Measurements from ENCODE around the genes HOXC11 and HOXC4.

- PRO-cap, result no peak
These were observed 3.9 kb downstream of the PCBP2 start for GRCh38 chr12:53455748-53456278.

DNA sequence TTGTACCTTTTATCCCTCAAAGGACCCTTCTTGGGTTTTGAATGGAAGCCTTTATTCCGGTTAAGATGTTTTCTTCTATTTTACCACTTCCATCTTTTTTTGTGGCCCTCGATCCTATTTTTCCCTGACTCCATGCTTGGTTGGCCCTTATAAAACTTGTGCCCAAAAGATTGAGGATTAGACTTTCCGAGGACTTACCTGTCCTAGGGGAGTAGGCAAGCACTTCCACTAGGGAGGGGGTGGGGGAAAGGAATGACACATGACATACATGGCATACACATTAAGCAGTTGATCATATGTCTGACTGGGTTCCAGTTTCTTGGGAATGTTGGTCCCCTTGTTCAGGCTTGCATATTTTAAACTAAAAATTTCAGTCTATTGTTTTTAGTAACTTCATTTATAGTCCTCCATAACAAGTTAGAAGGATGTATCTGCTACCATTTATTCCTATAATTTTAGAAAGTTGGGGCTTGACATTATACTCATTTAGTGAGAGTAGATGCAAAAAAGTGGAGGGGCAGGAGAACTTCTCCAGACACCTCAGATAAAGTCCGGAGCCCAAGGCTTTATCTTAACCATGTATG, 19.3 kb downstream of the MAP3K12 start:
- PRO-cap, result no peak

- PRO-cap, result bidirectional peak, plus-strand start at chr12:53482486, minus-strand start at chr12:53482163
These were observed 16.8 kb downstream of the MAP3K12 start for GRCh38 chr12:53482122-53483221.

DNA sequence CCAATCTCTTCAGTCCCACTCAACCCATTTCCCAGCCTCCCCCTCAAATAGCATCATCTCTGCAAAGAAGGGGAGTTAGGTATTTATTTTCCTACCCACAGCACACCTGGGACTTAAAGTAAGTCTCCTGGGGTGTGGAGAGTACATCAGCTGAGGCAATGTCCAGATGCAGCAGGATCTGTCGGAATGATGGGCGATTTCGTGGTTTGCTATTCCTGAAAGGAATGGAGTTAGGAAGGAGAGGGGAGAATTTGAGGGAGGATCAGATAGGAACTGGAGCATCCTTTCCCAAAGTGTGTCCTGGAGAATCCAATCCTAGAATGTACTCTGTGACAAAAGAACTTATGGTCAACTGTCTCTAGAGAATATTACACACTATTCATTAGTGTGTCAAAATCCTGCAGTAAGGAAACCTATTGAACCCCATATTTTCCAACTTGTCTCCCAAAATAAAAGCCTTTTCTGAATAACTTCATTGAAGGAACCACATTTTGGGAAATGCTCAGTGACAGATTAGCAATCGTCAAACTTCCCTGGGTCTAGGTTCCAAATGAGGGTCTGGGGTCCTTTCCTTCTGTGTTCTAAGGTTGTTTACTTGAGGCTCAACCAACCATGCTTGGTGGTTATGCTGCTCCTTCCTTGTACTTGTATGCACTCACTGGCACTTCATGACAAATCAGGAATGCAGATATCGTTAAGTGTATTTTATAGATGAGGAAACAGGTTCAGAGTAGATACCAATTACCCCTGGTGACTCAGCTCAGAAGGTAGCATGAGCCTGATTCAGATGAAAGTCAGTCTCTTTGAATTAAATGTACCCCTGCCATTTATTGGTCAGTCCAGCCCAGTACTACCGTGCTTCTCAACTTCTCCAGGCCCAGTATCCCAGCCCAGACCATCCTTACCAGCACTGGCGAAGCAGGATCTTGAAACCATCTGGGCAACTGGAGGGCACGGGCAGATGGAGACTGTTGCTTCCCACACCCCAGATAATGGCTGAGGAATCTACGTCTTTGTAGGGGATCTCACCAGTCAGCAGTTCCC, 14.8 kb downstream of the MAP3K12 start:
- PRO-cap, result no peak

GRCh38 chr12:53505147-53505749, 2.0 kb downstream of the NPFF start:
- PRO-cap, result no peak

DNA sequence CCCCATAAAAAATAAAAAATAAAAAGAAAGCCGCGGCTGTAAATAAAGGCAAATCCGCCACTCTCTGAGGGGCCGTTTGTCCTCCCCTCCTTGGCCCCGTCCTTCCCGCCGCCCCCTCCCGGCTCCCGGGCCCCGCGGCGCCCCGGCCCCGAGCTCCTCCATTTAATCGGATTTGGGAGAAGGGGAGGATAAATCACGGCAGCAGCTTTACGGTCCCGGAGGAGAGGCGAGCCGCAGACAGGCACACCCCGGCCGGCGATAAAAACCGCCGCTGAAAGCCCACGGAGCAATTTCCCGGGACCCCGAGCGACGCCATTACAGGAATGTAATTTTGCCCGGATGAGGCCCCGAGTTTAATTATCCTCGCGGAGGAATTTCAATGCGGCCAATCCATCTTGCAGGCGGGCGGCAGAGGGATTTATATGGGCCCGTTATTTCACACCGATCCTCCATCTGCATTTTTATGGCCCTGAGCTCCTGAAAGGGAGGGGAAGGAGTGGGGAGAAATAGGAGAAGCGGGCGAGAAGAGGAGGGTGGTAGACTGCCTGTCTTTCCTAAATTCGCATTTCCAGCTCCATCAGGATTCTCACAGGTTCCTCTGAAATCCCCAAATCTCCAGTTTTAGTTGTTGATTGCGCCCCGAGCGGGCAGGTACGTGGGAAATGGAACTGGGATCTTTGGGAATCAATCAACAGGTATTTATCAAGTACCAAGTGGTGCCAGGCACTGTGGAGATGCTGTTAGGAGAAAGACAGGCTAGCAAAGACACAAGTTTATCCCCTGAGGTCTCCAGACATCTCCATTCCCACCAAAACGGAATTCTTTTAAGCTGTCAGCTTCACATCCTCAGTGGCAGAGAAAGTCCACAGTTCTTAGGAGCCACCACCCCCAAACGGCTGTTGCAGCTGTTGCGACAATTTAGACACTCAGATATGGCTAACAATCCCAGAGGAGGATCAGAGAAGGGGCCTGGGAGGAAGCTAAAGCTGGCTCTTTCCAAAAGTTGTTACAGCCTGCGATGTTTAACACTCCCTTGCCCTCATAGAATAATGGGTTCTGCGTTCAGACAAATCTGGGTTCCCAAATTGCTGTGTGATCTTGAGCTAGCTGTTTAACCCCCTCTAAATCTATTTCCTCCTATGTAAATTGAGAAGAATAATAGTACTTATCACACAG, 1.6 kb upstream of the ATP5MC2 start:
- PRO-cap, result bidirectional peak, plus-strand start at position 175 of the sequence, minus-strand start at position 164 of the sequence; bidirectional peak, plus-strand start at position 360 of the sequence, minus-strand start at position 327 of the sequence; bidirectional peak, plus-strand start at position 566 of the sequence, minus-strand start at position 479 of the sequence

DNA sequence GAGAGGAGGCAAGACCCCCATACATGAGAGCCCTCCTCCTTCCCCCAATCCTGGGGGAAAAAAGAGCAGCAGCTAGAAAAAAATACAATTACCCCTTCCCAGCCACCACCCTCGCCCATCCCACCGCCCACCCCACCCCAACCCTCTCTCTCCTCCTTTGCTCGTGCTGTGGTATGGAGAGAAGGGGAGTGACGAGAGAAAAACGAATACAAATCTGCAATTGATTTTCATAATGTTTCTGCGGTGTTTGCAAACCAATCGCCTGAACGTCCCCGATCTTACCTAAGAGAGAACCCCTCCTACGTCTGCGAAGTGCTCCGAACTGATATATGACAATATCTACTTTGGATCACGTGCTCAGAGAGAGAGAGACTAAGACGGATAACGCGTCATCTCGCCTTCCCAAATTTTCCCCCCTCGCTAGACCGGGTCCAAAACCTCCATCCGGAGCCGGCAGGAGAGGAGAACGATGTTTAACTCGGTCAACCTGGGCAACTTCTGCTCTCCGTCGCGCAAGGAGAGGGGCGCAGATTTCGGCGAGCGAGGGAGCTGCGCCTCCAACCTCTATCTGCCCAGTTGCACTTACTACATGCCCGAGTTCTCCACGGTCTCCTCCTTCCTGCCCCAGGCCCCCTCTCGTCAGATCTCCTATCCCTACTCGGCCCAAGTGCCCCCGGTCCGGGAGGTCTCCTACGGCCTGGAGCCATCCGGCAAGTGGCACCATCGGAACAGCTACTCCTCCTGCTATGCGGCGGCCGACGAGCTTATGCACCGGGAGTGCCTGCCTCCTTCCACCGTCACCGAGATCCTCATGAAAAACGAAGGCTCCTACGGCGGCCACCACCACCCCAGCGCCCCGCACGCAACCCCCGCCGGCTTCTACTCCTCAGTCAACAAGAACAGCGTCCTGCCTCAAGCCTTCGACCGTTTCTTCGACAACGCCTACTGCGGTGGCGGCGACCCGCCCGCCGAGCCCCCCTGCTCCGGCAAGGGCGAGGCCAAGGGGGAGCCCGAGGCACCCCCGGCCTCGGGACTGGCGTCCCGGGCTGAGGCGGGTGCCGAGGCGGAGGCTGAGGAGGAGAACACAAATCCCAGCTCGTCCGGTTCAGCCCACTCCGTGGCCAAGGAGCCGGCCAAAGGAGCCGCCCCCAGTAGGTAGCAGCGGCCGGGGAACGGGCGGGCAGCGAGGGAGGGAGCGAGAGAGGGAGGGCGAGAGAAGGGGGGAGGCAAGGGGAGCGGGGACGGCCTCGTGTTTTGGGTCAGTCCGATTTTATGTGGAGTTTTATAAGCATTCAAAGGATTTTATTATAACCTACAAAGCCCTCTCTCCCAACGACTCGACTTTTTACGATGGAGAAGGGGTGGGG, at the start of gene HOXC11:
Gene HOXC11 (plus strand): TSS at position 354 of the 1,367 bp plus-strand sequence.
- PRO-cap, result no peak

- PRO-cap, result no peak
These were observed 5.8 kb upstream of the HOXC9 start for GRCh38 chr12:53993909-53994715.

GRCh38 chr12:53999359-53999920, 521 bp upstream of the HOXC9 start:
- PRO-cap, result no peak

GRCh38 chr12:54003029-54003443, 3.1 kb downstream of the HOXC9 start:
- PRO-cap, result no peak

GRCh38 chr12:54026053-54026423, 2.2 kb upstream of the HOXC6 start:
- PRO-cap, result no peak

- PRO-cap, result no peak
These were observed 1.7 kb upstream of the HOXC5 start for GRCh38 chr12:54030876-54031878.

GRCh38 chr12:54038743-54039462, 6.1 kb downstream of the HOXC5 start:
- PRO-cap, result no peak

- PRO-cap, result no peak
These were observed at the start of gene HOXC4 for GRCh38 chr12:54053568-54054388. Gene HOXC4 (plus strand): TSS chr12:54053835.

GRCh38 chr12:54187026-54187856, 1.5 kb downstream of the SMUG1 start:
- PRO-cap, result no peak

- PRO-cap, result no peak
These were observed 31.4 kb upstream of the SMUG1 start for GRCh38 chr12:54220196-54220617.

DNA sequence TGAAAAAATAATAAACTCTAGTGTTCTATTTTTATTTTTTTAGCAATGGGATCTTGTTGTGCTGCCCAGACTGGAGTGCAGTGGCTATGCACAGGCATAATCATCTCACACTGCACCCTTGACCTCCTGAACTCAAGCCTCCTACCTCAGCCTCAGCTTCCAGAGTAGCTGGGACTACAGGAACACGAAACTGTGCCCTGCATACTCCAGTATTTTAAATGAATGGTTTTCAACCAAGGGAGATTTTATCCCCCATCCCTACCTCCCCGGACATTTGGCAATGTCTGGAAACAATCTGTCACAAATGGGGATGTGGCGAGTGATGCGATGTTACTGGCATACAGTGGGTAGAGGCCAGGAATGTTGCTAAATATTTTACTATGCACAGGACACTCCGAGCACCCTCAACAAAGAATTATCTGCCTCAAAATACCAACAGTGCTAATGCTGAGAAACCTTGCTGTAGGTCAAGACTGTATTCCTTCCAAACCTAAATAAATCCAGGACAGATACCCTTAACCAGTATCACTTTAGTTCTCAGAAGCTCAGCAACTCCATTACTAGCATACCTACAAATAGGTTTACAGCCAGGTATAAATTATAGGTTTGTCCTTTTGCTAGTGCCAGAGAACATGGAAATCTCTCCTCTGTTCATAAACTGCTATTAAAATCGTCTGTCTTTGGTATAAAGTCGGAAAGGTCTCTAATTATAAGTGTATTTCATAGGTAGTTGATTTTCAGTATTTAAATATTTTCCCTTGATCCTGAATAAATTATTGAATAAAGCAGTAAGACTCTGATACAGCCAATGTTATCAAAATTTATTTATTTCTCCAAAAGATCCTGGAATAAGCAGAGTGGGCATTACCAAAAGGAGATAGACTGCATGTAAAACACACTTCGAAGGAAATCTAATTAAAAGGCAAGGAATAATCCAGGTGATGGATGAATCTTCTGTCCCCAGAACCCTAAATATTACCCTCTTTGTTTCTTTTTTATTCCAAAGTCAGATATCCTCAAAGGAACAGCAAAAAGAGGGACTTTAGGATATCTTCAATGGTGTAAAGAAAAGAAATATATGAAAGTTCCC, 1.8 kb downstream of the CBX5 start:
- PRO-cap, result no peak

- PRO-cap, result no peak
These were observed 1.7 kb downstream of the NFE2 start for GRCh38 chr12:54298972-54299564.

- PRO-cap, result no peak
These were observed 15.2 kb downstream of the GPR84 start for GRCh38 chr12:54349103-54349565.

- PRO-cap, result no peak
These were observed 13.8 kb downstream of the GPR84 start for GRCh38 chr12:54350352-54351074.